A375 (cell line): ENCODE data around the gene SOX13.

DNA sequence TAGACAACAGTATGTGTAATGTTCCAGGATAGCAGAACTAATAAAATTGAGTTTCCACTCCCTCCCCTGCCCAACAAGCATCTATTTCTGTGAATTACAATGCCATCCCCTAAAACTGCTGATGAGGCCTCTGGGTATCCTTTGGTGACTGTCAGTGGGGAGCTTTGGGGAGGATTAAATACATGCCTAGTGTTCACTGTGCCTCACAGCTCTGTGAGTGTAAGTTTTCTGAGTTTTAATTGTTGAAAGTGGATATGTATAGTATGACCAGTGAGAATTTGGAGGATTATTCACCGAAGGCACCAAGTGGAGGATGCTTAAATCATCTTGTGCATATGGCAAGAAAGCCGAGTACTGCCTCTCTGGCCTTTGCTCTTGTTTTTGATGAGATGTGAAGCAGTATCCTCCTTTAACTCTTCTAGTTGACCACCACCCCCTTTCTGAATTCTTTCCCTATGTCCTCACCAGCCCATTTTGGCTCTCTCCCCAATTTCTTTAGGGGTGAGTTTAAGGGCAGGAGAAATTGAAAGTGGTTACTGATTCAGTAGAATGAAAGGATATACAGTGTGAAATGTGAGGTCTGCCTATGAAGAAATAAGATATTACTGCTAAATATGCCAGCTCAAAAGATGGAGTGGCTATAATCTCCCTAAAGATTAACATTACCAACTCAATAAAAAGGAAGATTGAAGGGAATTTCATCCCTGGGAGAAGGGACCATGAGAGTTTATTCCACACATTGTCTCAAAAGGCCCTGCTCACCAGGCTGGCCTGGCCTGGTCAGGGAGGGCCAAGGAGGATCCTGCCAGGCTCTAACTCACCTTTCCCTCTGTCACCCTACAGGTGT, 130.4 kb downstream of the SYT2 start:
- RAMPAGE, long total RNA = no peak

DNA sequence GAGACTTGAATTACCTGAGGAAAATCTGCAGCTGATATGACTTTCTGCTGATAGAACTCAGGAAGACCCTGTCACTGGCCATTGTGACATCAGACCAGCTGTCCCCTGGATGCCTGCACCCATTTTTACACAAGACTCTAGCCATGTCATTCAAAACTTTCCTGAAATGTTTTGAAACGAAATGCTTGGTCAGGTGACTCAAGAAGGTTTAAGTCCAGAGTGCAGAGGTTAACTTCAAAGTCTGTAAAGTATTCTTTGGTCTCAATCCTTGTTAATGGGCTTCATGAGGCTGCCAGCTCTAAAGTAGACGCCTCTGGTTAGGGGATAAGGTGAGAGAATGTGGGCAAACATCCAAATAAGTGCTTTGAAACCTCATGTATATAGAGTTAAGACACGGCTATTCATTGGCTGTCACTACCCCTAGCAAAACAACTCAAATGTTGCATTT, 26.3 kb downstream of the RABIF start:
- RAMPAGE, long total RNA = no peak

DNA sequence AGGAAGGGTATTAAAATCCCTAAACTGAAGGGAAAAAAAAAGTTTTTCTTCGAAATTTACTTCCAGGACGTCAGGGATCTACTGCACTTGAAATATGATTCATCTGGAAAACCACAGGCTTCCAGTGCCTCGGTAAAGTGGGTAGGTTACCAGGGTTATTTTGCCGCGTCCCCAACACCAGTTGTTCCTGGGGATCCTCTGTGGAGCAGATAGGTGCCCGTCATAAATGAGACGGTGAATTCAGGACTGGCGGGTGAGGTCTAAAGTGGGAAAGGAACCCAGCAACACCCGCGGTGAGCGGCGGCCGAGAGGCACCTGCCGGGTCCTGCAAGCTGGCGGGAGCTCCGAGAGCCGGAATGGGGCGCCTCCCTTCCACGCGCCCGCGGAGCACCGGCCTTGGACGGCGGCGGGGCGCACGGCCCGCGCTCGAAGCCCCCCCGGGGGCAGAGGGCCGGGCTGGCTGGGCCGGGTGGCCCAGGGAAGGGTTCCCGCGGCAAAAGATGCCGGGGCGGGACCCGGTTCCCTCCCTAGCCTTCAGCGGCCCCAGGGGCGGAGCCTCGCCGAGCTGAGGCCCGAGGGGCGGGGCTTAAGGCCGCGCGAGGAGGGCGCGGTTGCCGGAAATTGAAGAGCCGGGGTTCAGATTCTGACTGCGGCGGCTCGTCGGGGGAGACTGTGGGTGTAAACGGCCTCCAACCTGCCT, 532 bp downstream of the RABIF start:
- RAMPAGE, long total RNA = no peak

DNA sequence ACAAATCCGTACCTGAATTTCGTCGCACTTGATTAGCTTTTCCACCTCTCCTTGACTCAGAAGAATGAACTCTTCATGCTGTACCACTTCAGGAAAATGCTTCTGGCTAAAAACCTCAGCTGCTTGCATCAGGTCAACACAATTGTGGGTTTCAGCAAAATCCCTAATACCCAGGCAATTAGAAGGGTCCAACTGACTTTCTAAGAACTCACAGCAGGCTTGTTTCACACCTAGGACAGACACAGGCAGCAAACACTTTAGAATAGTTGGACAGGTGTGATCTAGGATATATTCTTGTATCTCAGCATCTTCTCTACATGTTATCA, 8.9 kb downstream of the KLHL12 start:
- RAMPAGE, long total RNA = no peak

DNA sequence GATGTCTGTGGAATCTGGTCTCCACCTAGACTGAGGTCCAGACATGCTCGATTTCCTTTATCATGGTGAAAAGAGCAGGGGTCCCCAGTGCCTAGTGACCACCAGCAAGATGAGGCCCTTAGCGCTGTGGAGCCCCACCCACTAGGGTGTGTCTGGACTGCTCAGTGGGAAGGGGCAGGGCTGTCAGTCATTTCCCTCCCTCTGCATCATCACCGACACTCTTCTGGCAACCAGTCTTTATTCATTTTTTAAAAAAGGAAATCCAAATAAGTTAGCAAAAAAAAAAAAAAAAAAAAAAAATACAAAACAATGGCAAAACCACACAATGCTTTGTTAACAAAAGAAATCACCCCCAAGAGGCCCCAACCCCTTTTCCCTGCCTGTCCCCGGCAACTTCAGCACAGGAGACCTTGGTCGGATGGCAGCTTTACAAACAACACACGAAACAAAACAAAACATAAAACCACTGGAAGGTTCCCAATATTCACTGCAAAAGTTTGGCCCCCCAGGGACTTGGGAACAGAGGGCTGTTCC, 2.8 kb downstream of the MYOG start:
- RAMPAGE, long total RNA = no peak

- RAMPAGE, long total RNA = no peak
Measured at GRCh38 chr1:203272876-203273908, 32.1 kb upstream of the BTG2 start.

GRCh38 chr1:203347078-203348284, 3.4 kb downstream of the FMOD start:
- RAMPAGE, long total RNA = no peak

DNA sequence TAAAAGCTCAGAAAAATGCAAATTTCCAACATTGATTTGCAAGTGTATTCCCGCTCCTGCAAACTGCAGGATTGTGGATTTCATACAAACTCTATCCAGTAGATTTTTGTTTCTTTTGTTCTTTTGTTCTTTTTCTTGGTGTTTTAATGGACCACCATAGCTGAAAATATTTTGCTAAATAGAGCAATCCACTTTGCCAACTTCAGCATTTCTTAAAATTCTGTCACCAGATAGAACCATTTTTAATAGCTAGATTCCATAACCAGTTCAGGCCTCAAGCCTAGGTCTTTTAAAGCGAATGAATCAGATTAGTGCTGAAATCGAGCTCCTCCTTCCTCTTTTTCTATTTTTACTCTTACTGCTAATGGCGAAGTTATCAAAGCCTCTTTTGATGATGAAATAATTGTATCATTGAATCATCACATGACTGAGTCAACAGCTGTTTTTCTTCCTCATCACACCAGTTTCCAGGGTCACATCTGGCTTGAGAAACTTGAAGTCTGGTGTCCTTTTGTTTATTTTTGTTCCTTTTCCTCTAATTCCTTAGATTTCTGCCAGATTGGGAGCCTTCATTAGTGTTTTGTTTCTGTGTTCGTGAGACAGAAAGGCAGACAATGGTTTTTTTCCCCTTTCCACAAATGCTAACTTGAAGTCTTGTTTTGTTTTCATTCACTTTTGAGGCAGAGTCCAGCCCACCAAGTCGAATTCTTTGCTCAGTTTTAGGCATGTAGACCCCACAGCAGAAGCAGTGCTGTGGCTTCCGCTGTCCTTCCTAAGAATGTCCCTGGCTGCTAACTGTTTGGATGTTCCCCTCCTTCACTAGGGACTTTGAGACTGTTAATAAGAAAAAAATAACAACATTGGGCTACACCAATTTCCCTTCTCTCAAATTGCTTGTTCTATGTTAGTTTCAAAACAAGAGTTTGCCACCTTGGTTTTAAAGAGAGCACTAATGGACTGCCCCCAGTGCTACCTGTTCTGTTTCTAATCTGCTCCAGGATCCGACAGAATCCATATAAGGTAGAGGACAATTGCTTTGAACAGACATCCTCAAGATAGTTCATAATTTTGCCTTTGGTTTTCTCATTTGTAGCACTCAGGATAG, 51.8 kb upstream of the FMOD start:
- RAMPAGE, long total RNA = no peak

GRCh38 chr1:203408222-203409118, 57.5 kb upstream of the FMOD start:
- RAMPAGE, long total RNA = no peak

- RAMPAGE, long total RNA = no peak
Measured at GRCh38 chr1:203448138-203449163, 27.2 kb upstream of the PRELP start.

GRCh38 chr1:203467315-203467994, 8.2 kb upstream of the PRELP start:
- RAMPAGE, long total RNA = no peak

DNA sequence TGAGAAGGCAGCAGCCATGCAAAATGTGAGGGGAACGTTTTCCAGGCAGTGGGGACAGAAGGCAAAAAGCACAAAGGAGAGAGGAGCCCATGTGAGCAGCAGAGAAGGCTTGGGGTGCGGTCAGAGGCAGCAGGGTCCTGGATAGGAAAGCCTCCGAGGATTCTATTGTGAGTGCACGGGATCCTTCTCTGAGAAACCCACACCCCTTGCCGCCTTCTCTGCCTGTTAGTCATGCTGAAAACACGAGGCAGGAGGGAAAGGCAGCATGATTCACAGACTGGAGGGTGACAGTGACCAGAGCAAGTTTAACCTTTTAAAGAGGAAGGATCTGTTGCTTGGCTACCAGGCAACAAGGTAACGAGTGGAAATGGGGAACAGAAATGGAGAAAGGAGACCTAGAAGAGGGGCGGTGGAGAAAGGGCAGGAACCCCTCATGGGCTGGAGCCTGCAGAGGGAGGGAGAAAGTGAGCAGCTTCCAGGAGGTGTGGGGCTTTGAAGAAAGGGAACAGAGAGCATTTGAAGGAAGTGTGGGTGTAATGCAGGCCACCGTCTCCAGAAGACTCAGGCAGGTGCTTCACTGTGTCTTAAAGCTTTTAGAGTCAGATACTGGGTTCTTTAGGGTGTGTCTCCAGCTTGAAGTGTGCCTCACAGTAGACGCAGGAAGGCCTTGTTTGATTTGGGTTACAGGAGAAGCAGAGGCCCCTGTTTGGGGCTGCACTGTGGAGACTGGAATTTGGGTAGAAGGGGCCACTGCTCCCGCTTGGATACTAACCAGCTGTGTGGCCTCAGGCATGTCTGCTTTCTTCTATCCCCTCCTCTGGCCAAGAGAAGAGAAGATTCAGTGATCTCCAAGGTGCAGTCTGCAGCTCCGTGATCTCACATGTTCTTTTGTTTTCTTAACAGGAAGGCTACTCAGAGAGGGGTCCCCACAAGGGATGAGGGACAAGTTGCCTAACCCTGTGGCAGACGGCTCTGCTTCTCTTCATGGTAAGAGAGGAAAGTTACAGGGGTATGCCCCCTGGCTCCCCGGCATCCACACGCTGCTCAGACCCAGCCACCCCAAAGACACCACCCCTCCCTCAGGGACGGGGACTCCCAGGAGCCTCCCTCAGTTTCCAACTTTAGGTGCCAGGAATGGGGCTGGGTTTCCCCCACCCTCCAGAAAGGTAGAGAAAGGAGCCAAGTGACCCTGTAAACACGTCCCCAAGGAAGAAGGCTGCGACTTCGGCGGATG, 19.2 kb downstream of the OPTC start:
- RAMPAGE, long total RNA = no peak

DNA sequence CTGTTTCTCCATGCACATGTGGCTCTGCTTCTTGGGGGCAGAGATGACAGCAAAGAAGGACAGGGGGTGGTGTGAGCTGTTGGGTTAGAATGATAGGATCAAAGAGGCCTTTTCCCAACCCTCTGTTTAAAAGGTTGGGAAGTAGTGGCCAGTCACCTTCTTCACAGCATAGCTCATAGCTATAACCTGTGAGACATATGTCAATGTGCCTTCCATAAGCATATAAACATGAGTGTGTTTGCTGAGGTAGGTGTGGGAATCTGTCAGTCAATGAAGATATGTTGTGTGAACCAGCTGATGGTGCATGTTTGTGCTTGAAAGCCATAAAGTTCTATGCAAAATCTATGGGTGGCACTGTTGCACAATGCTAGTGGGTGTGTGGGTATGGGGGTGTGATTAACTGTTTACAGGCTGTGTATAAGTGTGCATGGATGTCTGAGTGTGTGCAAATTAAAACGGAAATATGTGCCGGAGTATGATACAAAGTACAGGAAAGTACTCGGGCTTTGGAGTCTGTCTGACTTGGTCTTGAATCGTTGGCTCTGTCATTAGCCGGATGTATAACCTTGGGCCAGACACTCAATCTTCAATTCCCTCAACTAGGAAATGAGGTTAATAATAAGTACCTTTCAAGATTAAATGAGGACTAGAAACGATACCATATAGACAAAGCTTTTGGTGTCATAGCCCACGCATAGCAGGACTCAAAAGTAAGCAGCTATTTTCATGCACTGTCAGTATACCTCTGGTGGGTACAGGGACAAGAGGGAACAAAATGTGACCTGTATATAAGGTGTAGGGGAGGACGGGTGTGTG, 960 bp upstream of the ATP2B4 start:
- RAMPAGE, long total RNA = no peak

DNA sequence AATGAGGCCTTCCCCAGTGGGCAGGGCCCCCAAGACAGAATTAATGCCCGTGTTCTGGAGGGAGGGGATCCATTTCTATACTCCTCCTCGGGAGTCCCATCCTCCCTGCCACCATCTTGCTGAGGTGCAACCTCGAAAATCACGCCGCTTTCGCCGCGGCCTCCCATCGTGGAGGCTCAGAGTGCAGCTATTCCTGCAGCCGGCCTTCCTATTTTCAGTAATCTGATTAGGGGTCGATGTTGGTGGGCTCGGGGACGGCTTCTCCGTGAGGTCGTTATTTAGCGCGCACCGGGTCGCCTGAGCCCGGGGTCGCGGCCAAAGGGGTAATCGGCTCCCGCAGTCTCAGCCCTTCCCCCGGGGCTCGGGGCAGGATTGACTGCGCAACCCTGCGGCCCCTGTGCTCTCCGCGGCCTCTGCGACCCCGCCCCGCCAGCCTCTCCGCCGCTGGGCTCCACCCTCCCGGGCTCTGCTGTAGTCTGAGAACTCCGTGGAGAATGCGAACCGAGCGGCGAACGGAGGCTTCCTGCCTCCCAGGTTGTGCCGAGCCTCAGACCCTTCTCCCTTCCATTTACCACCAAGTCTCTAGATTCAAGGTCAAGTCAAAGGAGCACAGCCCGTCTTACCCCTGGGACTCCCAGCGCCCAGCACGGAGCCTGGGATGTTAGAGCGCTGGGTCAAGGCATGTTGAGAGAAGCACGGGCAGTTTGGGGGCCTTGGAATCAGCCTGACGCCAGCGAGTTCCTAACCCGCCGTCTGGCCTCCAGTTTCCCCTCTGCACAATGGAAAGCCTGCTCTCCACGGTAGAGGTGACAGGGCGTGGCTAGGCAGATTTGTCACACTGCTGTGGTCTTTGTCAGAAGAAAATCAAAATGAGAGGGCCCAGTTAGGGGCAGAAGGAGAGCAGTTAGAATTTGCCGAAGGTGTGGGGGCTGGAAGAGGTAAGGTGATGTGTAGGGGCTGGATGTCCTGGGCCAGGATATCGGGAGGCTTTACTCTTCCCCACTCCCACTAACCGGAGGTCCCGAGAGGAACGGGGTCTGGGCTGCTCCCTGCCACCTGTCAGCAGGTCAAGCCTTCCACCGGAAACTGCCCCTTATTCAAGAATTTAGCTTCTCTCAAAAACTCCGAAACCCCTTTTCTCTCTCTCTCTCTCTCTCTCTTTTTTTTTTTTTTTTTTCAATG, 3.0 kb downstream of the ATP2B4 start:
- RAMPAGE, long total RNA = no peak

- RAMPAGE, long total RNA = no peak
Measured at GRCh38 chr1:203649299-203649790, 22.7 kb downstream of the ATP2B4 start.

DNA sequence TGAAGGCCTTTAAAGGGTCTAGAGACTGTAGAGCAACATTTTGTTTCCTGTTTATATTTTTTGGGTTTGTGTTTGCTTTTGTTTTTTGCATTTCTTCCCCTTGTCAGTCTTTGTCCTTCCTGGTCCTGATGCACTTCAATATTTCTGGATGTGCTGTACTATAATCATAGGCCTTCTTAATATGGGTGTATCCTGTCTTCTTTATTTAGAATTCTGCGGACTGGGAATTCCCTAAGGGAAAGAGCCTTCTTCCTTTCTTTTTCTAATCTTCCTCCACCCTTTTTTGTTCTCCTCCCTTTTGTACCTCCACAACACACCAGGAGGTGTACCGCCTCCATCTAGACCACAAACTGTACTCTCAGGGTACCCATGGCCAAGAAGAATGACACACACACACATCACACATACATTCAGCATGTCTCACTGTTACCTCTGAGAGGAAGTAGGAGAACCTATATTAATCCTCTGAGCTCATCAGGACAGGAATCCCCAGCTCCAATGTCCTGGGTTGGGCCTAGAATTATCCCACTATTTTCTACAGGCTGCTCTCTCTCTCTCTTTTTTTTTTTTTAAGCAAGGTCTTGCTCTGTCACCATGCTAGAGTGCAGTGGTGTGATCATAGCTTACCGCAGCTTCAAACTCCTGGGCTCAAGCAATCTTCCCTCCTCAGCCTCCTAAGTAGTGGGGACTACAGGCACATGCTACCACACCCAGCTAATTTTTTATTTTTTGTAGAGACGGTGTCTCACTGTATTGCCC, 36.6 kb downstream of the ATP2B4 start:
- RAMPAGE, long total RNA = no peak

DNA sequence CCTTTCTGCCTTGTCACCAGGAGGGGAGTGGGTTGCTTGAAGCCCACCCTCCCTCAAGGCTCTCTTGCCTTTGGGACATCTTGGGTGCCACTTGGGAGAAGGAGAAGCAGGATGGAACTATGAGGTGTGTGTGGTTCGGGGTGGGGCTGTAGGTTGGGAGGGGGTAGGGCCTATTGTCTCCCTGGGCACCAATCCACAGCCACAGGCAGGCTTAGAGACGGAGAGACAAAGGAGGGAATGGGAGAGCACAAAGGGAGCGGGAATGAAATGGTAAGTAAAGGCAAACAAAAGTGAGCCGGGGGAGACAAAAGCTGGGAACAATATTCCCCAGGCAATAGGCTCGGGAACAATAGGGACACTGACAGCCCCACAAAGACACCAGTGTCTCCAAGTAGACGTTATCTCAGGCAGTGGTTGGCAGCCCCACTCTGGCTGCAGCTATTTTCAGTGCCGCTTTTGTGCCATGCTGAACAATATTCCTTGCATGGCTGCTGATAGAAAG, 76.3 kb upstream of the SOX13 start:
- RAMPAGE, long total RNA = no peak

GRCh38 chr1:204072774-204073820, at the start of gene SOX13:
Gene SOX13, plus strand, starts transcription at chr1:204073115.
- RAMPAGE, long total RNA = no peak

- RAMPAGE, long total RNA = no peak
Measured at GRCh38 chr1:204080238-204080888, 7.4 kb downstream of the SOX13 start.

DNA sequence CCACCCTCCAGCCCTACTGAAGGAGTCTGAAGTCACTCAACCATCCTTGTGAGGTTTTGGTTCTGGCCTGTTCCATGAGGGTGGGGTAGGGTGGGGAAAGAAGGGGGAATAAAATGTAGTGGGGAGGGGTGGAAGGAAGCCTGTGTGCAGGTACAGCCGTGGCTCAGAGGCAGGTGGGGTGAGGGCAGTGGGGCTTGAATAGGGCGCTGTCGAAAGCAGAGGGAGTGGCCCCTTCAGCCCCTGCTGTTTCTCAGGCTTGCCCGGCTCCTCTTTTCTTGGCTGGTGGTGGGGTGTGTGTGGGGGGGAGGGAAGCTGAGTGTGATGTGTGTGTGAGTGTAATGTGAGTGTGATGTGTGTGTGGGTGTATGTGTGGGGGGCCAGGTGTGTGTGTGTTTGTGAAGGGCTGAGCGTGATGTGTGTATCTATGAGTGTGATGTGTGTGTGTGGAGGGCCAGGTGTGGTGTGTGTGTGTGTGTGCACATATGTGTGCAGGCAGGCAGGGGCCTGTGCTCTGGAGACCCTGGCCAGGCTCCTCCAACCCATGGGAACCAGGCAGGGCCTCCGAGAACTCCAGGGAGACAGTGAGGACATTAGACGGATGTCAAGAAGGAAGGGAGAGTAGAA, 9.0 kb downstream of the SOX13 start:
- RAMPAGE, long total RNA = no peak